Osteoblast (primary cell): ENCODE data around the genes SNX10 and SKAP2.

DNA sequence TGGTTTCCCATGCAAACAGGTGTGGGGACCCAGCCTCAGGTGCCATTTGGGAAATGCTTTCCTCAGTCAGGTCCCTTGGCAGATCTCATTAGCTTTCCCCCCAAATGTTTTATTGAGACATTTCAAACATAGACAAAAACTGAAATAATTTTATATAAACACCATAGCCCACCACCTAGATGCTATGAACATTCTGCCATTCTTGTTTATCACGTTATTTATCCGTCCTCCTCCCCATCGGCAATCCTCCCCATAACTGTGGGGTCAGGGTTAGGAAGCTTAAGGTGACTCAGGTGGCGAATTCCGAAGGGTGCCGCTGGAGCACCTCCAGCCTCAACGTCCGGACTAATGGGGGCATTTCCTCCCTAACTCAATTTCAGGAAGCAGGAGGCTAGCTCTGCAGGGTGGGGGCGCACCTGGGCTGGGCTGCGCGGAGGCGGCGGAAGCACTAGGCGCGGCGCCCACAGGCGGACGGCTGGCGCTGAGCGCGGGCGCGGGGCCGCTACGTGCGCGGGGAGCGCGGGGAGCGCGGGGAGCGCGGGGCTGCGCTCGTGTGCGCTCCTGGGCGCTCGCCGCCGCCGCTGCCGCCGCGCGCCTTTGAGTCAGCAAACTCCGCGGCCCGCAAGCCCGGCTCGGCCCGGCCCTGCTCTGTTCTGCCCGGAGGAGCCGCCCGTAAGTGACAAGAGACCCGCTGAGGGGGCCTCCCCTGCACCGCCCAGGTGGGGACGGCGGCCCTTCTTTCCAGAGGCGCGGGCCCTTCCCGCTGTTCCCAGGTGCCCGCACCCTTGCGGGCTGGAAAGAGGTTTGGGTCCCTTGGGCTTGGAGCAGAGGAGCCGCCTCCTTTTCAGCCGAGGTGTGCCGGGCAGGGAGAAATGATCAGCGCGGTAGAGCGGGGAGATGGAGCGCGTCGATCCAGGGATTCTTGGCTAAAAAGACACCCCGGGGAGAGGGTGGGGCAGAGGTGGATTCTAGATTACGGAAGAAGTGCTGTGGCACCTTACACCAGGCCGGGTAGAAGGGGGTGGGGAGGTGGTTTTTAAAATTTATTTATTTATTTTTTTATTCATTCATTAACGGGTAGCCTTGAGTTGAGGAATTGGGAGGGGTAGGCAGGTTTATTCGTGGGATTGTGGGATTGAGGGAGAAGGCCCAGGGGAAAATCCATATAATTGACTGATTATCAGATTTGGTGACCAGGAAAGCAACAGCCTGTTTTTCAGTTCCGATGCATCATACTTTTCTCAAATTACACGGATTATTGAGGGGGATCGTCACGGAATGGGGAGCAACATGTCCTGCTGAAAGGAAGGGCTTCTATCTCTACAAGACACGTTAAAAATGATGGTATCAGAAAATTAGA is at the start of gene SNX10:
TSS of gene SNX10 (plus strand) at position 448 of the 1,360 bp plus-strand sequence.
- CAGE, long polyA plus RNA = no peak
- RRBS = 12% methylated on average over 8 of the region's 82 CpGs

DNA sequence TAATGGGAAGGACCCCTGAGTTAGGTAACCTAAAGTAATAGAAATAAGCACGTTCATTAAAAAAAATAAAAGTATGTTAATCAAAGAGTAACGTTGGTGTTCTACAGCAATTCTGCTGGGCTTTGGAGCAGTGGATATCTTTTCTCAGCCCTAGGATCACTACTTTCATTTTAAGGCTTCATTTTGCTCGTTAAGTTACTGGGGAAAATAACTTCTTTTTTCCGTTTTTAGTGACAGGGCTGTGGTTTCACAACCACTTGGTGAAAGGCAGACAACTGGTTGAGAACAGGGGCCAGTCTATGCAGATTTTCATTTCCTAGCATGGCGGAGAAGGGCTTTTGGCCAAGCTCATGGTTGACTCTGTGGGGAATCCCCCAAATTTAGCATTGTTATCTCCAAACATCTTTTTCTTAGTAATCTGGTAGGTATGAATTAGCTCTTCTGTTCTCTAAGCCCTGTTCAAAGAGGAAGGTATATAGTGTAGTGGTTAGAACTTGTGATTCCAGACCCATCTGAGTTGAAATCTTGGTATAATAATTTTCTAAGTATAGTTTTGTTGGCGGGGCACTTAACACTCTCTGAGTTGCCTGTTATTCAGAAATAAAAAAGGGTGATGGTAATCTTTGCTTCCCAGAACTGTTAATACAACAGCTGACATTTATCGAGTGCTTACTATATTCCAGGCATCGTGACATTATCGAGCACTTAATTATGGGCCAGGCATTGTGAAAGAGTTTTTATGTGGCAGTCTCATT is 2.3 kb downstream of the SNX10 start:
- CAGE, long polyA plus RNA = no peak
- RRBS = no CpG with 5 or more reads among the region's 9 CpGs

DNA sequence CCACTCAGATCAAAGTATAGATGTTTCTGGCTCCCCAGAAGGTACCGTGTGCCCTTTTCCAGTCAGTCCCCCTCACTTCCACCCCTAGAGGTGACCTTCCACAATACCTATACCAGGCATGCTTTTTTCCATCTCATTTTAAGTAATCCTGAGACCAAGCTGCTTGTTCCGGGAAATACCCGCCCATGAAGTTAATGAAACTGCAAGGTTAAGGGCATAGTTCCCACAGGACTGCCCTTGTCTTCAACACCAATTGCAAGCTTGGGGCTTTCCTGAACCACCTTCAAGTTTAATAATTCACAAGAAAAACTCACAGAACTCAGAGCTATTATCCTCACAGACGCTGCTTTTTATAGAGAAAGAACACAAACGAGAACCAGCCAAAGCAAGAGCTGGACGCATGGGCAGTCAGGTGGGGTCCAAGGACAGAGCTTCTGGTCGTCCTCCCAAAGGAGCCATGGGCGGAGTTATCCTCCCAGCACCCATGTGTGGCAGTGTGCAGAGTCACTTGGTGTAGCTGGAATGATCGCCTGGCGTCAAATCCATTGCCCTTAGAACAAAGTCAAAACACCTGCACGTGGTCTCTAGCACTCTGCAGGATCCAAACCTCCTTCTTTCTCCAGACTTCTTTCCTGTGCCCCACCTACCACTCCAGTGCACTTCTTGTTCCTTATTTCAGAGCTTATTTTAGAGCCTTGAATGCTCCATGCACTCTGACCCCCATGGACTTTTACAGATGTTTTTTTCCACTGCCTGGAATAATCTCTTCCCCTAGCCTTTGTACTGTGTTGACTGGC is 56.6 kb downstream of the SNX10 start:
- CAGE, long polyA plus RNA = no peak
- RRBS = no CpG with 5 or more reads among the region's 11 CpGs

- CAGE, long polyA plus RNA = no peak
- RRBS = no CpG with 5 or more reads among the region's 8 CpGs
These were observed 206.5 kb downstream of the SNX10 start for GRCh38 chr7:26498210-26498569.

DNA sequence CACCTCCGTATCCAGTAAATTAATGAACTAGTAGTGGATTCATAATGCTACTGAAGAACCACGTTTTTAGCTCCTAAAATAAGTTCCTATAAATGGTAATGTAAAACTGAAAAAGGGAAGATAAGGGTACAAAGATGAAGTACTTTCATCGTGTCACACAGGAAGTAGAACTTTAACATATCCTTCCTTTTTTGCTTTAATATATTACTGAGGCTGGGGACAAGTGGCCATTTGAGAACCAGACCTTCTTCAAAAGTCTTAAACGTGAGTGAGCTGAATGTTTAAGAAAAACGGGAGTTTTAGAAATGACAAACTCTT is 879 bp downstream of the SKAP2 start:
- CAGE, long polyA plus RNA = no peak
- RRBS = no CpG with 5 or more reads among the region's 5 CpGs

DNA sequence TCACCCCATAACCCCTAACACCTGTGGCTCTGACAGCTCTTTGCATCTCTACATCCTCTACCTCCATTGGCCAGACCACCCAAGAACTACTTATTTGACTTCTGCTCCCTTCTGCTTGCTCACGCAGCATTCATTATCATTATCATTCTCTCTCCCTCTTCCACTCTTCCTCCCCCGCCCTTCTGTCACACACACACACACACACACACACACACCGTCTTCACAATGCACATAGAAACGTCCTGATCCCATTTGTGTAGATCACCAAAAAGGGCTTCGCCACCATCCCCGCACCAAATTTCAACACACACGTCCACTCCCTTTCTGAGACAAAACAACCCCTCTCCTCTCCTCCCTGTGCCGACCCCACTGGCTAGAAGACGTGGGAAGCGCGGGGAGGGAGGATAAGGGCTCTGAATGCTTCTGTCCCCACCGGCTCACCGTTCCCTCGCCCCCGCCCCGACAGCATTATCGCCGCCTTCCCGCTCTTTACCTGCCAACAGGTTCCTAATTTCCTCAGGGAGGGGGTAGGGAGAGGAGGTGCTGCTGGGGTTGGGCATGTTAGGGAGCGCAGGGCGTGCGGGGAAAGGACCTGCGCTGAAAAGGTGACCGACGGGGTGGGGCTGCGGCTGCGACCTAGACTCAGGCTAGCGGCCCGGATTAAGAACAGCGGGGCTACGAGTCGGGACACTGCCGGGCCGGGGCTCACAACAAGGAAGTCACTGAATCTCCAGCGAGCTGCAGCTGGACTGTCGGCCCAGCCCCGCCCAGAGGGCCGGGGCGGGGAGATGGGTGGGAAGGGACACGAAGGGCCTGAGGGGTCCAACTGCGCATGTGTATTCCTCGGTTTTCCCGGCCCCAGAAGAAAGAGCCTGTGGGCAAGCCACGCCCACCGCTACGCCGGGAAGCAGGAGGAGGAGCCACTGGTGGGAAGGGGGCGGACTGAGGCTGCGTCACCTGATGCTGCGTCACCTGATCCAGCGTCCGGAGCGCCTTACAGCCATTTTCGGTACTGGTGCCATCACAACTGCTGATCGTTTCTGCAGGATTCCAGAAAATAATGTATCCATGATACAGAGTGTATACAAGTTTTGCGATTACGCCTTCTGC is at the start of gene SKAP2:
TSS of gene SKAP2 (minus strand) at position 721 of the 1,110 bp plus-strand sequence.
- CAGE, long polyA plus RNA = no peak
- RRBS = 3% methylated on average over 21 of the region's 57 CpGs

GRCh38 chr7:27104276-27105227 is 2.1 kb upstream of the HOXA2 start:
- CAGE, long polyA plus RNA = no peak
- RRBS = no CpG with 5 or more reads among the region's 13 CpGs

DNA sequence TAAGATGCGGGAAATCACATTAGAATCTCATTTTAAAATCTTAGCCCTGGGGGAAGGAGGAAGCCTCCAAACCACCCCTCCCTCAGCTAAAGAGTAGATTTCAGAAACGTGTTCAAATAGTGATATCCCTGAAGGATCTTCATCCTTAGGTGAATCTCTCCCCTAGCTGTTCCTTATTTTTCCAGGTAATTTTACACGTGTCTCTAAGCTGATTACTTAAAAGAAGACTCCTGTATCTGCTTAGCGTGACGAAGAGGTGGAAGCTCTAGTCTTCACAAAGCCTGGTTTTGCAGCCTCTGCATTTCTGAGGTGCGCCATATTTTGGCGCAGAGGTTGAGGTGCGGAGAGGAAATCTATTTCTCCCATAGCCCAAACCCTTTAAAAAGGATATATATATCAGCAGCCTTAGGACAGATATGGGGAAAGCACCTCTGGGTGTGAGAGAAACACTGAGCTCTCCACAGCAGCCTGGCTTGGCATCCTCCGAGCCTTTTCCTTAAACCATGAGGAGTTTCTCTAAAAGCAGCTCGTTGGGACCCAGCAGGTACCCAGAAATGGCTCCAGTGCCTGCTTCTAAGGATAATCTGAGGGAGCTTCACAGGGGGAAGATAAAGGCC is 2.9 kb upstream of the HOXA2 start:
- CAGE, long polyA plus RNA = no peak
- RRBS = no CpG with 5 or more reads among the region's 10 CpGs

DNA sequence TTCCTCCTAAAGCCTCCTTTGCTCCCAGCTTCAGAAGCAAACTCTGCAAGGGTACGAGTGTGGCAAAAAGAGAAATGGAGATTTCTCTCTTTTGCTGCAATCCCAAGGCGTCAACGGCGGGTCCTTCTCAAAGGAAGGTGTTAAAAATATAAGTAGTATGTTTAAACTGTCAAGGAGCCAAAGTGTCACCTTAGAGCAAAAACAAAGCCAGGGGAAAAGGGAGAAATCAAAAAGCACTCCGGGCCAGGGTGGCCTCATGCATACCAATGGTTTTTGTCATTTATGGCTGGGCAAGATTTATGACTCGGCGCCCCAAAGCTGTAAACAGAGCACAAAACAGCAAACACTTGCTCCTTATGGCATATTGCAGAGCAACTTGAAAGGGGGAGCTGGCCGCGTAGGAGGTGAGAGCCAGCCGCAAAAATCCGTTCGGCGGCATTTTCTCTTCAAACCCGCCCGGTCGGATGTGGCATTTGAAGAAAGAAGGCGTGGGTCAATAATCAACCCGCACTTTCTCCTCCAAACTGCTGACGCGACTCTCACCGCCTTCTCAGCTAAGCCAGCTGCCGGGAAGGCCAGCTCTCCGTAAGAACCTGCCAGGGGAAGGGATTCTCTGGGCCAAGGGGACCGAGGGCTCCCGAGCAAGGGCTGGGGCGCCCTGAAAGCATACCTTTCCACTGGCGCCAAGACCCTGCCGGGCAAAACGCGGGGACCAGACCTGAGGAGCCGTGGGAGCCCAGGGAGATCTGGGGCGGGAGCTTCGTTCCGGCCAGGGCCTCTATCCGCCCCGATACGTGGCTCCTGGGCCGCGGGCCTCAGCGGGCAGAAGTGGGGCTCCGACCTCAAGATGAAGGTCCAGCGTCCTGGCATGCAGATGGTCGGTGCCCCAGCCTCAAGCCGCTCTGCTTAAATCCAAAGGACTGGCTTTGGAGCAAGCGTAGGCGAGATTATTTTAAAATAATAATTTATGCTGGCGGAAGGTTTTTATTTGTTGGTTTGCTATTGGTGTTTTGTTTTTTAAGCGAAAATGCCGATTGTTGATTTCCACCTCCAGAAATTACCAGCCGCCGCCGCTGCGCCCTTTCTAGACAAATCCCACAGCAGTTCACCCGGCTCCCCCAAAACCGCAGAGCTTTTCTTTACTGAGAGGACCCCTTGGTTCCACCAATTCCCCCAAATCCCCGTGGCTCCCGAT is 12.9 kb upstream of the HOXA2 start:
- CAGE, long polyA plus RNA = no peak
- RRBS = 44% methylated on average over 13 of the region's 57 CpGs

GRCh38 chr7:27117699-27118626 is 12.6 kb downstream of the HOXA4 start:
- CAGE, long polyA plus RNA = no peak
- RRBS = no CpG with 5 or more reads among the region's 22 CpGs

DNA sequence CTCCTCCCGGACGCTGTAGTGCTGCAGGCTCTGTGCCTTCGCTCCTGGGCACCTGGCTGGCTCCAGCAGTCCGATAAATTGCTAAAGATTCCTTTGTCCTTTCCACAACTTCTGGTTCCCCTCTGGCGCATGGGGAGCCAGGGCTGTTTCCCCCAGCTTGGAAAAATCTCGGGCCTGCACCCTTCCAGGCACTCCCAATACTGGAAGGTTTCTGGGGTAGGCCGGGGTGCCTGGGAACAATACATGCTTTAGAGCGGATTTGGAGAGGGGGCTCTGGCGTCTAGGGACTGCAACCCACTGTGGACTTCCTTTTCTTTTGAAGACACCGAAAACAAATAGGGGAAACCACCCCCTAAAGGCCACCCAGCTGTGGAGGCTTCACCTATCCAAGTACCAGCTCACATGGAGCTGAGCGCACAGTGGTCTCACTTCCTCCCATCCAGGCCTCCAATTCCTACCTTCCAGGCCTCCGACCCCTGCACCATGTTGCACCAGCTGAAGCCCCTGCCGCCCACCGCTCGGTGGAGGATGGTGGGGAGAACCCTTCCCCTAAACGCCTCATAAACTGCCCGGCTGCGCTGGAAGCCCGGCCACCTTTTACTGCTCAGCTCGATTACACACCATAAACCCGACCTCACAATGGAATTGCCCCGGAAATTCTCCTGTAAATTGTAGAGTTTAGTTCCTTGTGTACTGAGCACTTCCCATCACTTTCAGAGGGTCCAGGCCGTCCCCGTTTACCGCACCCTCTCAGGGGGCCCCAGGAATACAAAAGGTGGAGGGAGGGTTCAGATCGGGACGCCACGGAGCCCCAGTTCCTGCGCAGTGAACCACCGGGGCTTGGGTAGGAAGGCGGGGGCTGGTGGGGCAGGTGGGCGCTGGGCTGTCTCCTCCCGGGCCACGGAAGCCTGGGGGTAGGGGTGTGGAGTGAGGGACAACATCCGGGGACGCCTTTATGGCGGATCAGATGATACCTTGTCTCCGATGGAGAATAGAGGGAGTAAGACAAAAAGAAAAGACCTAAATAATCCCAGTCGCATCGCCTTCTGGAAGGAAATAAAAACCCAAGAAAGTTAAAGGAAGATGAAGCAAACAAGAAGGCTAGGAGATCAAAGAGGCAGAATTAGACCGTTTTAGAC is 1.3 kb upstream of the HOXA7 start:
- CAGE, long polyA plus RNA = no peak
- RRBS = 93% methylated on average over 10 of the region's 41 CpGs

DNA sequence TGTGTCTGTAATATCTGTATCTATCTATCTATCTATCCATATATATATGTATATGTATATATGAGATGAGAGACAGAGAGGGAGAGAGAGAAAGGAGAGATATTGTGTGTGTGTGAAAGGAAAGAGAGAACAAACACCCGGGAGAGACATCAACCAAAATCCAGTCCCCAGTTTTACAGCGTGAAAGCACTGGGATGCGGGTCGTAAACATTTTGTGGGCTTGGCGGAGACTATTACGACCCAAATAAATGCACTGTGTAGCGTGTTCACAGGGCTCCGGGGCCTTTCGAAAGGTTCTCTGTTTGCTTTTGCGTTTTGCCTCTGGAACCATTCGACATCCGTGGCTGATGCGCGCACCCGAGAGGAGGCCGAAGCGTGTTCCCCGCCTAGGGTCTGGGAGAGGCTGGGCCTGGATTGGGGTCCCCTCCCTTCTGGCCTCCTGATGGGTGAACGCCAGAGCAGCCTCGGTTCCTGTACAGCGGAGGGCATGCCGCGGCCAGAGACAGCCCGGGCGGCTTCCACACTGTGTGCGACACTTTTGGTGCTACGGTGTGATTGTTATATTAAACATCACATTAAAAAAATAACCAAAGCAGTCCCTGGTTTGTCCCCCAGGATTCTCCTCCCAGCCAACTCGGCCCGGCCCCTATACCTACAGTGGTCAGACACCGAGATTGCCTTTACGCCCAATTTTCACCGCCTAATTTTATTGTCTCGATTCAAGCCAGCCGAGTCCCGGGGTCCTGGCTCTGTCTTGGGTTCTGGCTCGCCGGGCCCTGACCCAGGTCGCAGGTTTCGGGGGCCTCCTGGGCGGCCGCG is 3.6 kb upstream of the HOXA7 start:
- CAGE, long polyA plus RNA = no peak
- RRBS = 20% methylated on average over 5 of the region's 42 CpGs

- CAGE, long polyA plus RNA = no peak
- RRBS = no CpG with 5 or more reads among the region's 27 CpGs
These were observed 2.8 kb upstream of the HOXA9 start for GRCh38 chr7:27167955-27168782.

- CAGE, long polyA plus RNA = no peak
- RRBS = no CpG with 5 or more reads among the region's 9 CpGs
These were observed 4.3 kb upstream of the HOXA10 start for GRCh38 chr7:27178323-27178981.

- CAGE, long polyA plus RNA = no peak
- RRBS = no CpG with 5 or more reads among the region's 13 CpGs
These were observed 2.6 kb downstream of the HOXA11 start for GRCh38 chr7:27182196-27183035.

DNA sequence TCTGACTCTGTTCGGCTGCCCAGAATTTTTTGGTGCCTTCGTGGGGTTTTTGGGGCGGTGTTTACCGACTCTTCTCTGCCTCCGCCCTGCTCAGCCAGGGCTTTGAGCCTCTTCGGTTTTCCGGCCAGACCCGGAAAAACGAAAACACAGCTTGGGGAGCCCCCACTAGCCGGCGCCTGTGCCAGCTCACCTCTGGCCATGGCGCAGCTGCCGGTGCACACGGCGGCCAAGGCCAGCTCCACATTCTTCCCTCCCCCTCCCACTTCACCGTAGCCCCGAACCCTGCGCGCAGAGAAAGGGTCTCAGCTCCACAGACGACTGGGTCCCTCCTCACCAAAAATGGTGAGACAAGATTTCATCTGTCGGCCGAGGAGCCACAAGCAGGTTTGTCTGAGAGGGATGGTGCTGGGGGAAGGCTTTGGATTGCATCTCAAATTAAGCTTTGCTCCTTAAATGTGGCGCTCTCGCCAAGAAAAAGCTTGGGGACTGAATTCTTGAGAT is 2.4 kb upstream of the HOXA13 start:
- CAGE, long polyA plus RNA = no peak
- RRBS = 54% methylated on average over 6 of the region's 24 CpGs

DNA sequence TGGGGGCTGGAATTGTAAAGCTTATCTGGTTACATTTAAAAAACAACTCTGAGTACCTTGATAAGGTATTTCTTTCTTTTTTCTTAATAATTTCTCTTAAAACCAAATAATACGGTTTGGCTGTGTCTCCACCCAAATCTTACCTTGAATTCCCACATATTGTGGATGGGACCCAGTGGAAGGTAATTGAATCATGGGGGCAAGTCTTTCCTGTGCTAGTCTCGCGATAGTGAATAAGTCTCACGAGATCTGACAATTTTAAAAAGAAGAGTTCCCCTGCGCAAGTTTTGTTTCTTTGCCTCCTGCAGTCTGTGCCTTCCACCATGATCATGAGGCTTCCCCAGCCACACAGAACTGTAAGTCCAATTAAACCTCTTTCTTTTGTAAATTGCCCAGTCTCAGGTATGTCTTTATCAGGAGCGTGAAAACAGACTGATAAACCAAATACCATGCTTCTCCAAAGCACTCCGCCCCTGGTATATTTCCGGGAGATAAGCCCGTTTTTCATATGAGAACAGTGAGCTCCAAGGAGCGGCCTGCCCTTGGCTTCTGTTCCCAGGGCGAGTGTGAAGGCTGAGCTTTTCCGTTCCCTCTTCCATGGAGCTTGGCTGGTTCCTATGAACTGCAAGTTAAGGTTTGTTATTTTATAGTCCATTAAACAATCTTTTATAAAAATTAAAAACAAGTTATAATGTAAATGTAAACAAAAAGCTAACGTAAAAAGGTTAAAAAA is 118.9 kb downstream of the EVX1 start:
- CAGE, long polyA plus RNA = no peak
- RRBS = no CpG with 5 or more reads among the region's 13 CpGs

DNA sequence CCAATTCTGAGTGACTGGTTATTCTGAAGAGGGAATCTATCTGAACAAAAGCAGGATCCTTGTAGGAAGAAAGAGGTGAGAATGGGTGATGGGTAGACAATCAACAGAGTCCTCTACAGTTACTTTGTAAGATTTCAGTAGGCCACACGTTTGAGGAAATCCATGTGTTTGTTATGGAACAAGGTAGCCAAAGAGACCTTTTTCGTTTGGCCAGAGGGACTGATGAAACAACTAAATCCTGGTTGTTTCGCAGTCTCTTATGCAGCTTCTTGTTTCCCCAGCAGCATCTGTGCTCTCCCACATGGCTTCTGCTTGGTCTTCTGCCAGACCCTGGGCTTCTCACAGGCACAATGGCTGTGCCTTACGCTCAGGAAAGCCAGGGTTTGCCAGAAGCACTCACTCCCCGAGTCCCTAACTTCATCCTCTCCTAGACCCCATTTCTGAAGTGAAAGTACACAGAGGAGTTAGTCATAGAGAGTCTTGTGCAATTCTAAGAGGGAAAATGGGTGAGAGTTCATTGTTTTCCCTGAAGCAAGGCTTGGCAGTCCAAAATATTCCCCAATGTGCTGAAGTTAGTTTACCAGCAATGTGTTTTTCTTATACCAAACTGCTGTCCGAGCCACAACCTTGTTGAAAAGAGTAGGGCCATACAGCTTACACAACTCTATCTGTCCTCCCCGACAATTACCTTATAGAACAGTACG is 121.7 kb downstream of the EVX1 start:
- CAGE, long polyA plus RNA = no peak
- RRBS = no CpG with 5 or more reads among the region's 8 CpGs

DNA sequence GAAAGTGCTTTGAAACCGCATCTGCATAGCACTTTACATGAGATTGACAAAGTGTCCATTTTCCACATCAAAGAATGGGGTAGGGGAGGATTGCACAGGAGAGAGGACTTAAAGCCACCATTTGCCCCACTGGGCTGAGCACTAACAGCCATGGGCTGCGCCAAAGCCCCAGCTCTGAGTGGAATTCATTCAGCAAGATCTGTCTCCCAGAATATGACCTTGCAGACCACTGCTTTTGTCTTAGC is 149.9 kb downstream of the HIBADH start:
- CAGE, long polyA plus RNA = no peak
- RRBS = no CpG with 5 or more reads among the region's 2 CpGs

- CAGE, long polyA plus RNA = no peak
- RRBS = no CpG with 5 or more reads among the region's 8 CpGs
These were observed 45.2 kb downstream of the HIBADH start for GRCh38 chr7:27617193-27618129.